Mesenchymal stem cell of adipose (primary cell): ENCODE measurements around the gene GFRAL.

DNA sequence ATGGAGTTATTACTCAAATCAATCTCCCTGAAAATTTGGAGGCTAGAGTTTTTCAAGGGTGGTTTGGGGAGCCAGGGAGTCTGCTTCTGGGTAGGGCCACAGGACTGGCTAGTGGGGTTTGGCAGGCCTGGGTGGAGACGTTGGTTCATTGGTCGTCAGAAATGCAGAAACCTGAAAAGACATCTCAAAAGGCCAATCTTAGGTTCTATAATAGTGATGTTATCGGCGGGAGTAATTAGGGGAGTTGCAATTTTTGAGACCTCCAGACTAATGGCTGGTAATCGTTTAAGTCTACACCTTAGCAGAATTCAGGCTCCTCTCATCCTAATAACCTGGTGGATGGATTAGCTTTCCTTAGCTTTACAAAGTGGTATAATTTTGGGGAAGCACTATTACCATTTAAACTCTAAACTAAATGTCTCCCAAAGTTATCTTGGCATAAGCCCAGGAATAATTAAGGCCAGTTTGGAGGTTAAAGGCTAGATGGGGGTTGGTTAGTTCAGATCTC lies 51.4 kb downstream of the KLHL31 start:
- CAGE, long polyA plus RNA, result no peak

- CAGE, long polyA plus RNA, result no peak
Measured at GRCh38 chr6:53616845-53617446, 48.6 kb downstream of the KLHL31 start.

DNA sequence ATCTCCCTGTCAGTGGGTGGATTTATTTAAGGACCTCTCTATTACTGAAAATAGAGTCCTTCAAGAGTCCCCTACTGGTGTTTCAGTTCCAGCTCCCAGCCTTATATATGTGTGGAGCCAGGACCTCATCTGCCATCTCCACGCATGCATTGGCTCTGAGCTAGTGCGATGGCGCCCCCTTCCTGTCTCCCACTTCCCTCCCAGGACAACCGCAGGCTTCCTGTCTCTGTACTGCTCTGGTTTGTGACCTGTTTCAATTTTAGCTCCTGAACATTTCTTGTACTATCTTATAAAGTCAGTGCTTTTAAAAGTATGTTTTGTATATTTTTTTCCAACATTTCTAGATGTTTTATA lies 59.8 kb upstream of the LRRC1 start:
- CAGE, long polyA plus RNA, result no peak

- CAGE, long polyA plus RNA, result no peak
Measured at GRCh38 chr6:53795562-53796627, 1.1 kb downstream of the LRRC1 start.

- CAGE, long polyA plus RNA, result no peak
Measured at GRCh38 chr6:53920363-53920825, 125.6 kb downstream of the LRRC1 start.

- CAGE, long polyA plus RNA, result no peak
Measured at GRCh38 chr6:54009730-54010369, 101.4 kb upstream of the MLIP start.

DNA sequence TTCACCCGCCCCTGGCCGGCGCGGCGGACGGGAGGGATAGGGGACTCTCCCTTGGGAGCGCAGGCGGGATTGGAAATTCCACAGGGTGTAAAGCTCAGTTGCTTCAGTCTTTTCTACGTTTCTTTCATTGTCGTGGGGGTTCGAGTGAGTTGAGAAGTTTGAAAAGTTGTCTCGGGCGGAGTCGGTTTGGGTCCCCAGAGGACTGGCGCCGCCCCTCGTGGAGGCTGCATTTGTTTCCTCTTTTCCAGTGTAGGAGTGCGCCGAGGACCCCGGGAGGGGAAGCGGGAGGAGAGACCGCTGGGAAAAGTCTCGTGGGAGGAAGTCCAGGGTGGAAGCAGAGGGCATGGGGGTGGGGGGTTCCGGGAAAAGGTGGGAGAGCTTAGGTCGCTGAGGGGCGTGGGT lies 354 bp downstream of the FAM83B start:
- CAGE, long polyA plus RNA, result no peak

DNA sequence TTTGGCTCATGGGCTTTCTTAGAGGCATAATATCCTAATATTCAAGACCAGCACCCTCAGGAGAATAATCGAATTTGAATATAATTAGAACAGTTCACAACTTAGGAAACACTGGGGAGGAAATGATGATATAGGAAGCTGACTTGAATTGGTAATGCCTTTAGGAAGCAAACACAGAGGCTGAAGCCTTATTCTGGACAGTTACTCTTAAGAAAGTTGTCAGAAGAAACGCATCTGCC lies at the start of gene GFRAL:
Gene GFRAL (plus strand): TSS at position 189 of the 239 bp plus-strand sequence.
- CAGE, long polyA plus RNA, result no peak

DNA sequence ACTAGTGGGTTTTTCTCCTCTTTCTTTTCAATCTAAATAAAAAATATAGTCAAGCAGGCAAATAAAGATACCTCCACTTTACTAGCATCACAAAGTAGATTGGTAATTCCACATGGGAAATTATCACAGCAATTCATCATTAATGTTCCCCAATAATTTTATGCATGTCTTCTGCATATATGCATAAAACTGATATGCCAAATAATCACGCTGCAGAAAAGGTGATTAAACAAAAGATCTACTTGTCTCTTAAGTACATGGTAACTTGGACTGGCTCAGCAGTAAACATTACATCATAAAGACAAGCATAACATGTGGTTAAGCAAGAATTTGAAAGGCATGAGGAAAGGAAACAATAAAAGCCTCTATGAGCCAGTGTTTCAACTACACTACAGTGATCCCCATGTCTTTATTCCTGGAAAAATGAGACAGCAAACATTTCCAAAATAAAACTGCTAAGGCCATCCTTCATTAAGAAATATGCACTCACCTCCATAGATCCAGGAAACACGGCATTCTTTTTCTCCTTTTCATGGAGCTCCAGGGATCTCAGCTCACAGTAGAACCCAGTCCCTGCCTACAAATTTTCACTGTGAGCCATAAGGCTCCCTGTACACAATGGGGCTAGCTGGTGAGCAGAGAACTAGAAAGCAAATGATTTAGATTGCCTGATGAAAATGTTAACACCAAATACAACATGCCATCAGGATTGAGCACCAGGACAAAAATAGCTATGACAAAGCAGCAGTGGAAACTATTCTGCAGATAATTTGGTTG lies 156.2 kb downstream of the COL21A1 start:
- CAGE, long polyA plus RNA, result no peak

GRCh38 chr6:56507378-56508139 lies 260.2 kb upstream of the COL21A1 start:
- CAGE, long polyA plus RNA, result no peak

DNA sequence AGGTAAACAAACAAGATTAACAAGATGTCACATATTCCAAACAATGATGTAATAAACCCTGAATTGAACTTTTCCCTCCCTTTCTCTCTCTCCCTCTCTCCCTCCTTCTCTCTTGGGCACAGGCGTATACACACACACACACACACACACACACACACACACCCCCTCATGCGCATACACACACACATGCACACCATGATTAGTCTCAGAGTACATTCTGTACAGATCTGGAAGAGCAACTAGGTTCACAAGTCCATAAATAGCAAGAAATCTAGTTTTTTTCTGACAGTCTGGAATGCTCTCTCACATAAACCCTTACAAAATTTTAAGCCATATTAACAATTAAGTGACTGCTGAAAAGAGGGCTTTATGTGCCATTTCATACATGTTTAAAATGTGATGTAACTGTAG lies 267.1 kb upstream of the COL21A1 start:
- CAGE, long polyA plus RNA, result no peak

DNA sequence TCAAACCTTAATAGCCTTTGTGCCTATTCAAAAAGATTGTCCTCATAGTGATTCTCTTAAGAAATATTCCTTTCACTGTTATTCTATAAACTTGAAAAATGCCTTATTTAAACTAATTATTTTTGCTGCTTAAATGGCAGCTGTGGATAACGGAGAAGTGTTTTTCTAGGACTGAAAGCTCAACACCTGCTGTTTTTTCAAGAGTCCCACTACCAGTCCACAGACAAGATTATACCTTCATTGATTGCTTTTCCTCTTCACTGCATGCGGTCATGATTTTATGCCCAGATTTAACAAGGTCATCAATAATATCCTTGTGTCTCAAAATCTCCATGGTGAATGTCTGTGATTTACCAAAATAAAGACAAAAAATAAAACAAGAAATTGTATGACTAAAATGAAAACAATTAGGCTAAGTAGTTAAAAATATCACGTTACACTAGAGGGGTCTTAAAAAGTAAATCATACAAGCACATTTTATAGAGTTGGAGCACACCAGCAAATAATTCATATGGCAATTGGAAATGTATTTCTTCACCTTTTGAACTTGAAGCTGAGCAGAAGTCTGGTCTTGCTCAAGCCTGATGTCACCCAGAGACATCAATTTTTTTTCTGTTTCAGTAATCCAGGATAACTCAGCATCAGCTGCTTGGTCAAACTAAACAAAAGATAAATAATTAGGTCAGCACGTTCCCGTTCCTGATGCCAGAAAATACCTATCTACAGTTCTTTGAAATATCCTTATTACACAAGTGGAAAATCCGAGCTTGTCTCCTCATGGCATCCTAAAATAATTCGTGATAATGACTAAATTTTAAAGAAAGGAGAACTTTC lies 269.8 kb upstream of the COL21A1 start:
- CAGE, long polyA plus RNA, result no peak

GRCh38 chr6:56557268-56557657 lies 309.9 kb upstream of the COL21A1 start:
- CAGE, long polyA plus RNA, result no peak

- CAGE, long polyA plus RNA, result no peak
Measured at GRCh38 chr6:56599930-56600419, 352.6 kb upstream of the COL21A1 start.

DNA sequence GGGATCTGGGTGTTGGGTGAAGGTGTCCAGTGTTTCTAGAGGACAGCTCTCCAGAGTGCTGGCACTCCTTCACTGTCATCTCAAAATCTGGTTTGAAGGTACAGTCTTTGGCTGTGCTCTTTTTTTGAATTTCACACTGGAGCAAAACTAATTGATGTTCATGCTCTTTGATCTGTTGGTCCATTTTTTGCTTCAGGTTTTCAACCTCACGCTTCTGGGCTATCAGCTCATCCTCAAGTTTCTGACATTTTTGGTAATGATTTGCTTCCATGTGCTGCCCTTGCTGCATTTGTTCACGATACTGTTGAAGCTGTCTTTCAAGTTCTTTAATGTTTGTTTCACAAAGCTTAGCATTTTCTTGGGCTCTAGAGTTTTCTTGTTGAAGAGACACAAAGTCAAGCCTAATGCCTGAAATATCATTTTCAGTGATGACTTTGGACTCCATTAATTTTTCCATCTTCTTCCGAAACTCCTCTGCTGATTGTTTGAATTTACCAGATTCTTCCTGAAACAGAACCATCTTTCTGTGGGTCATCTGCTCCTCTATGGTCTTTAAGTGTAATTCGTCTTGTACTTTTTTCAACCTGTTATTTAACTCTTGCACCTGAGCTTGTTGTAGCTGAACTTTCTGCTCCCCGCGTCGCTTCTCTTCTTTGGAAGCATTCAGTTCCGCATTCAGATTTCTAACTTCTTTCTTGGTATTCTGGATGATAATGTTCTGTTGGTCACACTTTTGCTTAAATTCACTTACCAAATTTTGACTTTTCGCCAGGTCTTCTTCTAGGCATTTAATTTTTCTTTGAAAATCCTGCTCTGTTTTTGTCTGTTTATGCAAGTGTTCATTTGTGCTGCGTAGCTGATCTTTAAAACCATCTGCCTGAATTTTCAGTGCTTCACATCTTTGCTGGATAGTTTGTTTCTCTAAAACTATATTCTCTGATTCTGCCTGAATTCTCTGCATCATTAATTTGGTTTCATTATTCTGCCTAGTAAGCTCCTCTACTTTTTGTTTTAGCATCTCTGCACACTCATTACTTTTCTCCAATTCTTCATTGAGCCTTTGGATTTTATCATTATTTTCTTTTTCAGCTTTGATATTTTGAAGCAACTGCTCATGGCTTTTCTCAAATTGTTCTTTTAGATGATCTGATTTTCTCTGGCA lies 335.9 kb downstream of the DST start:
- CAGE, long polyA plus RNA, result no peak

GRCh38 chr6:57147775-57148682 lies 24.1 kb upstream of the BAG2 start:
- CAGE, long polyA plus RNA, result no peak

DNA sequence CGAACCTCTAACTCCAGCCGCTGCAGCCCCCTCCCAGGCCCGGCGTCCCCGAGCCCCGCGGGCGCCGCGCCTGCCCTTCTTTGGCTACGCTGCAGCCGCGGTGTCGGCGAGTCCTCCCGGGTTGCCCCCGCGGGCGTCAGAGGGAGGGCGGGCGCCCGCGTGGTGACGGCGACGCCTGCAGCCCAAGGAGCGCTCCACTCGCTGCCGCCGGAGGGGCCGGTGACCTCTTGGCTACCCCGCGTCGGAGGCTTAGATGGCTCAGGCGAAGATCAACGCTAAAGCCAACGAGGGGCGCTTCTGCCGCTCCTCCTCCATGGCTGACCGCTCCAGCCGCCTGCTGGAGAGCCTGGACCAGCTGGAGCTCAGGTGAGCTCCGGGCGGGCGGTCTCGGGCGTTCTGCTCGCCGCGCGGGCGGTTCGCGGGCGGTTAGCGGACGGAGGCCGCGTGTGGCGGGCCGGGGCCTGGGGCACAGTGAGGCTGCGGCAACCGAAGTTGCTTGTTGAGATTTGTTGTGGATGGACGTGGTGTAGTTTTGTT lies 387 bp downstream of the BAG2 start:
- CAGE, long polyA plus RNA, result no peak

- CAGE, long polyA plus RNA, result no peak
Measured at GRCh38 chr6:57173629-57173862, 1.4 kb downstream of the BAG2 start.

GRCh38 chr6:57423611-57424099 lies 106.2 kb downstream of the PRIM2 start:
- CAGE, long polyA plus RNA, result no peak

GRCh38 chr6:57792741-57793214 lies 475.3 kb downstream of the PRIM2 start:
- CAGE, long polyA plus RNA, result no peak